ENCODE measurements around a stretch of chr17.

GRCh38 chr17:50263430-50264002, 10.8 kb upstream of the TMEM92 start:
- PRO-cap = no peak

GRCh38 chr17:50419718-50420076, 6.3 kb upstream of the ACSF2 start:
- PRO-cap = no peak

- PRO-cap = no peak
Observed at GRCh38 chr17:50421188-50422246, 4.5 kb upstream of the ACSF2 start.

GRCh38 chr17:50431074-50431639, 5.1 kb downstream of the ACSF2 start:
- PRO-cap = no peak

GRCh38 chr17:50459037-50459433, 9.6 kb downstream of the CHAD start:
- PRO-cap = no peak

DNA sequence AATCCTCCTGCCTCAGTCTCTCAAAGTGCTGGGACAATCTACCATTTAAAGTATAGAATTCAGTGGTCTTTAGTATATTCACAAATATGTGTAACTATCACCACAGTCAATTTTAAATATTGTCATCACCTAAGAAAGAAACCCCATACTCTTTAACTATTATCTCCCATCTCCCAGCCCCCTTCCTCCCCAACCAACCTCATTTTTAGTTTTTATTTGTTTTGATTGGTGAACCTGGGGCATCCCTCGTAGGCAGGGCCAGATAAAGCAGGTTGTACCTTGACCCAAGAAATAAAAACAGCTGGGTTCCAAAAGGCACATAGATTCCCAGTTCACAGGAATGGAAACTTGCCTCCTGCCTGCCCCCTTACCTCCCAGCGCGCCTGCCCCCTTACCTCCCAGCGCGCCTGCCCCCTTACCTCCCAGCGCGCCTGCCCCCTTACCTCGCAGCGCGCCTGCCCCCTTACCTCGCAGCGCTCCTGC, 2.9 kb upstream of the RSAD1 start:
- PRO-cap = no peak

DNA sequence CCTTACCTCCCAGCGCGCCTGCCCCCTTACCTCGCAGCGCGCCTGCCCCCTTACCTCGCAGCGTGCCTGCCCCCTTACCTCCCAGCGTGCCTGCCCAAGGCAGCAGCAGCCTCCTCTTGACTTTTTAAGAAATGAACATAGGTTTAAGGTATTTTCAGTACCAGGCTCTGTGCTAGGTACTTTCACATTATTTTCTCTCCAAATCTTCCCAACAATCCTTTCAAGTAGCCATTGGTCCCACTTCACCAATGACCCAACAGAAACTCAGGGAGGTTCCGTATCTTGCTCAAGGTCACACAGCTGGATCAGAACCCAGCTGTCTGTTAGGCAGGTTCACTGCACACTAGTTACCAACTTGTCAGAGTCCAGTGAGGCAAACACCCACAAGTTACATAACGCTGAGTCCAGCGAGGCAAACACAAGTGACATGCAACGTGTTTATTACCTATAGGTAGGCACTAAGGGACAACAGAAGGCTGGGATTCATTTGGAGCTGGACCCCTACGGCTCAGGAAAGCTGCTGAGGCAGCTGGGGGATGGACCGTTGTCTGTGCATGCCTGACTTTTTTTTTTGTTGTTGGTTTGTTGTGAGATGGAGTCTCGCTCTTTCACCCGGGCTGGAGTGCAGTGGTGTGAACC, 2.2 kb upstream of the RSAD1 start:
- PRO-cap = no peak

GRCh38 chr17:50506076-50506535, 2.1 kb upstream of the MYCBPAP start:
- PRO-cap = no peak

DNA sequence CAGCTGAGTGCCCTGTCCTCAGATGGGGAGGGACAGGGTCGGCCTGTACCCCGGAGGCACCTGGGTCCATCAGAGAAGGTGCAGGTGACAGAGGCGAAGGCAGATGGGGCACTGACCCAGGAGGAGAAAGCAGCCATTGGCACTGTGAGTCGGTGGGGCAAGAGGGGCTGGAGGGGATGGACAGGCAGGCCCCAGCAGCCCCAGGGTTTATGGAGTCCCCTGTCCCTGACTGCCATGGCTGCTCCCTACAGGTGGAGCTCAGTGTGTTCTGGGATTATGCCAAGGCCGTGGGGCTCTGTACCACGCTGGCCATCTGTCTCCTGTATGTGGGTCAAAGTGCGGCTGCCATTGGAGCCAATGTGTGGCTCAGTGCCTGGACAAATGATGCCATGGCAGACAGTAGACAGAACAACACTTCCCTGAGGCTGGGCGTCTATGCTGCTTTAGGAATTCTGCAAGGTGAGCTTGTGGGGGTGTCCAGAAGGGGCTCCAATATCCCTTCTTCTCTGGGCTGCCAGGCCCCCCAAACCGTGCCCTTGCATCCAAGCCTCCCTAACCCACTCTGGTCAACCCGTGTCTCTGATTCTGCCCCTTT, 32.0 kb downstream of the ANKRD40 start:
- PRO-cap = no peak

DNA sequence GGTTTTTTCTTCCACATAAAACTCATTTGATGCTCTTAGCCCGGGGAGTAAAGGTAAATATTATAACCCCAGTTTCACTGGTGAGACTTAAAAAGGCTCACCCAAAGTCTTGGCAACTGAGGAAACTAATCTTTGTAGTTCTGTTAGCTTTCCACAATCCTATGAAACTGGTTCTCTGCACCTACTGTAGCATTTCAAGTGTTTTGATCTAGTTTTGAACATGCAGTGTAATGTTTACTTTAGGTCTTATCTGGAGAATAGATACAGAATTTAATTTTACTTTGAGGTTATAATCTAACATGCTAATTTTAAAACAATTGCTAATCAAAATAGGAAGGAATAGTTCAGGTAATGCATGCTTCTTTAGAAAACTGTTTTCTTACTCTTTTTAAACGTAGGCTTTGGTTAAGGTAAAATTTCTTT, 1.0 kb downstream of the LUC7L3 start:
- PRO-cap = no peak

- PRO-cap = no peak
Observed at GRCh38 chr17:50763129-50763673, 4.1 kb downstream of the ANKRD40CL start.

DNA sequence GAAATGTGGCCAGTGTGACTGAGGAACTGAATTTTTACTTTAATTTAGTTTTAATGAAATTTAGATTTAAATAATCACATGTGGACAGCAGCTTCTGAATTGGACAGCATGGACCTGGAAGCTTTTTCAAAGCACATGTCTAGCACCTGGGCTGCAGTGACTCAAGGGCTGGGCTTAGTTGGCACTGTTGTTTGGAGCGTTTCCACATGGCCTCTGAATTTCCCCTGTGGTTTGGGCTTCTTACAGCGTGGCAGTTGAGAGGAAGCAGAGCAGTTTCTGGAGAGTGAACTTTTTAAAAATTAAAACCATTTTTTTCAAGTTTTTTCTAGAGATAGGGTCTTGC, 6.6 kb upstream of the TOB1 start:
- PRO-cap = no peak

- PRO-cap = no peak
Observed at GRCh38 chr17:50884374-50884960, 18.3 kb upstream of the TOB1 start.

- PRO-cap = no peak
Observed at GRCh38 chr17:50893216-50893959, 27.2 kb upstream of the TOB1 start.

DNA sequence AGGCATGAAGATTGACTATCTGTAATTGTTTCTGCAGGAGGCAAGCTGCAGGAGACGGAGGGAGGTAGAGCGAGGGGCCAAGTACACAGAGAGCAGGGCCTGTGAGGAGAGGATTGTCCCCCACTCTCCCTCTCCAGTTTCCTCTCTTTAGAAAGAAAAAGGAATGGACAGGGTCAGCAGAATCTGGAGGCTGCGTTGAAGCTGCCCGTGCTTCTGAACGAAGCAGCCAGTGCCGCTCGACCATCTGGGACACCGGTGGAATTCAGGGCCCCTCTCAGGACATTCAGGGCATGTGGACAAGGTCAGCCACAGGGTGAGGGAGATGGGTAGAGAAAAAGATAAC, 33.9 kb upstream of the TOB1 start:
- PRO-cap = no peak

- PRO-cap = no peak
Observed at GRCh38 chr17:50942180-50942876, 76.2 kb upstream of the TOB1 start.

- PRO-cap = no peak
Observed at GRCh38 chr17:50943915-50944971, 78.1 kb upstream of the TOB1 start.

DNA sequence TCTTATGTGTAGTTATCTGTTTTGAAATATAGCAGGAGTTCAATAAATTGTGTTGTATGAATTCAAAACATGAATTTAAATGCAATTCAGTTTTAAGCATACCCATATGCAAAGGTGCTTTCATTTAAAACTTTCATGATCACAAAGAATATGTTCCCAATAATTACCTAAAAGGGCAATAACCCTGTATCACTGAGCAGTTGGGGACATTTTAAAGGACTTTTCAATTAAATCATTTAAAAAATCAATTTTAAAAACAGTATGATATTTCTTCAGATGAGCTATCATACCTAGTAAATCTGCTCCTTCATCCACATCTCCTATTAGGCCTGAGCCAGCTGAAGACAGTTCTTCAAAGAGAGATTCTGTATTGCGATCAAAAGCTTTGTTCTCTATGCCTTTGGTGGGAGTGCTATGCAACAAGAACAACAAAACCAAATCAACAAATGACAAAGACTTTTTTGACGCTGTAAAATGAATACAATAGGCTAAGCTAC, 106.7 kb downstream of the SPAG9 start:
- PRO-cap = no peak

DNA sequence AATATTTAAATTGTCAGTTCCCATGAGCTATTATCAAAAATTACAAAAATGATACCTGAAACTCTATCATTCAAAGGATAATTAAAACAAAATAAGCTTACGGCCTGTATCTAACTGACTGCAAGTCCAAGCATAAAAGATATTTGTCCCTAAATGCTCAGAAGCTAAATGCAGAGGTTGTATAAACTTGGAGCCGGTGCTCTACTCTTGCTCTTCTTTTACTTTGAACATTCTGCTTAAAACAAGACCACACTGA, 74.7 kb downstream of the SPAG9 start:
- PRO-cap = no peak

DNA sequence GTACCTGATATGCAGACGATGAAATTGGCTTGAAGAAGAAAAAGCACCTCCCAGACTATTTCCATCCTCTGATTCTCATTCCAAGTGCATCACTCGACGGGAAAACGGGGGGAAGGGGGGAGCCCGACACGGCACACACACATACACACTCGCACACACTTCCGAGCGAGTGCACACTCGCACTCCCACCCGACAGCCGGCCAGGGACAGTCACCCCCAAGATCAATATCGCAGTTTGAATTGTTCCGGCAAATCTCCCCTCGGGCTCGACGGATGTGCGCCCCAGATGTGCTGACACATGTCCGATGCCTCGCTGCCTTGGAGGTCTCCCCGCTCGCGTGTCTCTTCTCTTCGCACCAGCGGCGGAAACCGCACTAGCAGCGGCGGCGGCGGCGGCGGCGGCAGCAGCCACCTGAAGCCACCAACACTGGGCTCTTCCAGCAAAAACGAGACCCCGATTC, 762 bp downstream of the CA10 start:
- PRO-cap = no peak

Data from peritoneum (tissue), 1 donor.